Bile duct (tissue), 1 donor: ENCODE results near the gene SUPT16H.

- PRO-cap, result no peak
Observed at GRCh38 chr14:21249475-21250184, 19.6 kb downstream of the HNRNPC start.

DNA sequence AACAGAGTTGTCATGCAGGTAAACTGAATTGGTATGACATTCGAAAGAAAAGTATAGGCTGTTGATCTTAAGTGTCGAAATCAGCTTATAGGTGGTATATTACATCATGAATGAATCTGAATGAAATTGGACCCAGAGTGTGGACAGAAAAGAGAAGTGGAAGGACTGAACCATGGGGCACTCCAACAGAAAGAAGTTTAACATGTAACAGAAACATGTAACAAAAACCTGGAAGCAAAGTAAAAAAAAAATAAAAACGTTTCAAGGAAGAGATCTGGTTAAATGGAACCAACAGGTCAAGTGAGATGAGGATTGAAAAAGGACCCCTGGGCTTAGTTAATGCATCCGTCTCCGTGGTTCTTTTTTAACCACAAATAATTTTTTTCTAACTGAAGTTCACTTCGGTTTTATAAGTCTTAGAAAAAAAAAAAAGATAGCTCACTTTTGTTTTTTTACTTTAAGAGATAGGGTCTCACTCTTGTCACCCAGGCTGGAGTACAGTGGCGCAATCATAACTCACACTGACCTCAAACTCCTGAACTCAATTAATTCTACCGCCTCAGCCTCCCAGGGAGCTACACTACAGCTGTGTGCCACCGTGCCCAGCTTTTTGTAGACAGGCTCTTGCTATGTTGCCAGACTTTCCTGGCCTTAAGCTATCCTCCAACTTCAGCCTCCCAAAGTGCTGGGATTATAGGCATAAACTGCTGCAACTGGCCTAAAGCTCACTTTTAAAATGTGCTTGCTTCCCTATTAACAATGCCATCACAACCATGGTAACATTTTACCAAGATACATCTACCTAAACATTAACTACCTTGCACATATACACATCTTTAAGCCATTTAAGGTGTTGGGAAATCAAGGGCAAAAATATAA is 11.9 kb downstream of the HNRNPC start:
- PRO-cap, result no peak

DNA sequence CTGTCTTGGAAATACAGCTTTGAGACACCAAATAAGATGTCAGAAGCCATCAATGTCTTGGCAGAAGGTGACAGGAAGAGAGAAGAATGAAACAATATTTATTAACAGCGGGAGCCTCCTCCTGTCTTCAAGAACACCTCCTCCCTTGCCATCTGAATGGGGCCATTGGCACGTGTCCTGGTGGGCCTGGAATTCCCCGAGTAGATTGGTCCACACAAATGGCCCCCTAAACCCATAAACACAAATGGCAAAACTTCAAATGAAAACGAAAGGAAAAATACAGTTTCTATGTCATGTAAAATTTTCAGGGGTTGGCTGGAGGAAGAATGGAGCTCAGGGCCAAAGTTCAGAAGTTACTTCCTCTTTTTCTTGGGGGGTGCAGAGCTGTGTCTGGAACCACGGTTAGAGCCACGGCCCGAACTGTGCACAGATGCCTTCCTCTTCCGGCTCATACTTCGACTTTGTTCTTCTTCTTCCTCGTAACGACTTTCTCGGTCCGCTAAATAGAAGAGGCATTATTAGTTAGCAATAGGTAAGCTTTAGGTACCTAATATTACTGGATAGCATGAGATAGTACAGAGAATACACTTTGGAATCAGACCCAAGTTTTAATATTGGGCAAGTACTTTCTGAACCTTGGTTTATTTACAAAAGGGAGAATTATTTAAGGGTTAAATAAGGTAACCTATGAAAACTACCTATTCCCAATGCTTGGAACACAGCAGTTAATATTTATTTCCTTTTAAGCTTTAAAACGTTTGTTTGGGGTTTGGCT is 31.3 kb downstream of the SUPT16H start:
- PRO-cap, result no peak

- PRO-cap, result bidirectional peak, plus-strand start at chr14:21384312, minus-strand start at chr14:21384019
Observed at GRCh38 chr14:21383010-21384139, at the start of gene SUPT16H. Gene SUPT16H, minus strand, starts transcription at chr14:21384019.

DNA sequence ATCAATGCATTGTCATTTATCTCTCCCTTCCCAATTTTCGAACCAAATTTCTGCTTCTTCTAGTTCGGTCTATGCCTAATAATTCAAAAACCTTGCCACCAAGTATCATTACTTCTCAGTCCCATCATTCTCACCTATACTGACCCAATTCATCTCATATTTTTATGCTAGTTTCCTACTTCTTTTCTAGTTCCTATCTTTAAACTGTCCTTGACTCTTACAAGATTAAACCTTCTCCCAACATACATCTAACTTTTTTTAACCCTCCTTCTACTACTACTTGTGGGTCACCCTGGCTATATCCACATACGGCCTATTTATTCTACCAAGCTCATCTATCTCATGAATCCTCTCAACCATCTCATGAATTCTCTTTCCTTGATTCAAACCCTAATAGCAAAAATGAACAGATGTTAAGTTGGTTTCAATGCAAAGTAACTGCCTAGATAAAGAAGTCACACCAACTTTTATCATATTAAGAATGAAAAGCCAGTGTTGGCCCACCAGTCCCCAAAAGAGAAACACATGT is 21.3 kb downstream of the CHD8 start:
- PRO-cap, result no peak

DNA sequence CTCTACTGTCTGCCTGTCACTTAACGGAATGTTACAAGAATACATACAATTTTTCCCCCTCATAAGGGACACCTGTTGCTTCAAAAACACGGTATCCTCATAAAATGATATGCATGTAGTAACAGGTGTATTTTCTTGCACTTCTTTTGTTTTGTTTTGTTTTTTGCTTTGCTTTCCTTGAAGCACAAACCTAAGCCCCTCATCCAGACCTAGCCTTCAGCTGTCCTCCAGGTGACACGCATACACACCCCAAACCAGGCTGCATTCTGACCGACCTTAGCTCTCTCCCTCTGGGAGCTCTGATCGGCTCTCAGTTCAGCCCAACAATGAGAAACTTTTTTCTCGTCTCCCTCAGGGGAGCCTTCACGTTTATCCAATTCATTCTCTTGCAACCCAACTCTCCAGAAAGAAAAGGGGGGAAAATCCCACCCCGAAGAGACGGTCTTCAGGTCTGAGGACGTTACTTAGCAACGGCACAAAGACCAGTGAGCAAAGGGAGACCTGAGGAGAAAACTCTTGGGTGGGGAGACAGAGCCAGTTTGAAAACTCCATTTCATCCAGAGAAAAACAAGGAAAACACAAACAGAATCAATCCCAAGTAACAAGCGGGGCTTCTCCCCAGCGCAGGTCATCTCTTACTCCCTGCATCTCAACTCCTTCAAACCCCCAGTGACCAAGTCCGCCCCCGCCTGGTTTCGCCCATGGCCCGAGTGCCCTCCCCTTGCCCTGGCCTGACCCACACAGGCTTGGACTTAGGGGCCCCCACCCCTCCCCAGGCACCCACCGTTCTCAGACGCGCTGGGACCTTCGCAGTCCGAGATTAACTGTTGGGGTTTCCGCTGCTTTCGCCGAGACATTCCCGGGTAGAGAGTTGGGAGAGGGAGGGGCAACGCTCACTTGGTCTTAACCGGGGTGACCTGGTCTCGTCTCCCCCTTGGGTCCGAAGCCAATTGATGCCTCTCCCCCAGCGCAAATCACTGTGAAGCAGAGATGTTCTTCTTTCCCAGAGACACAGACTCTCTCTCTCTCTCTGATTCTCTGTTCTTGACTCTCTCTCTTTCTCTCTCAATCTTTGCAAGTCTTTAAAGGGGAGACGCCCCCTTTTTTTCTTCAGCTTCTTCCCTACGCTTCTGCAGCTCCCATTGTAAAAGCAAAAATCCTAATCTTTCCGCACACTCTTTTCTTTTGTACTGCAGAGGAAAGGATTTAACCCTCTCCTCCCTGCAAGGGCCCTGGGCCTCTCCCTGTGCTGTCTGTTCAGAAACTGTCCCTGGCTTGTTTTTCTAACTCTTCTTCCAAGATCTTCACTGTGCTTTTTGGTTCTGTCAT is 10.4 kb upstream of the SALL2 start:
- PRO-cap, result no peak

GRCh38 chr14:21723968-21724643 is 50.5 kb upstream of the OR4E1 start:
- PRO-cap, result no peak

GRCh38 chr14:21737071-21737379 is 63.4 kb upstream of the OR4E1 start:
- PRO-cap, result no peak

GRCh38 chr14:21748776-21749238 is 75.2 kb upstream of the OR4E1 start:
- PRO-cap, result no peak

- PRO-cap, result no peak
Observed at GRCh38 chr14:21800232-21800431, 126.5 kb upstream of the OR4E1 start.

- PRO-cap, result unidirectional peak, minus-strand start at chr14:21864468
Observed at GRCh38 chr14:21864276-21864523, 190.6 kb upstream of the OR4E1 start.

GRCh38 chr14:22383320-22384197 is 205.5 kb downstream of the DAD1 start:
- PRO-cap, result no peak

DNA sequence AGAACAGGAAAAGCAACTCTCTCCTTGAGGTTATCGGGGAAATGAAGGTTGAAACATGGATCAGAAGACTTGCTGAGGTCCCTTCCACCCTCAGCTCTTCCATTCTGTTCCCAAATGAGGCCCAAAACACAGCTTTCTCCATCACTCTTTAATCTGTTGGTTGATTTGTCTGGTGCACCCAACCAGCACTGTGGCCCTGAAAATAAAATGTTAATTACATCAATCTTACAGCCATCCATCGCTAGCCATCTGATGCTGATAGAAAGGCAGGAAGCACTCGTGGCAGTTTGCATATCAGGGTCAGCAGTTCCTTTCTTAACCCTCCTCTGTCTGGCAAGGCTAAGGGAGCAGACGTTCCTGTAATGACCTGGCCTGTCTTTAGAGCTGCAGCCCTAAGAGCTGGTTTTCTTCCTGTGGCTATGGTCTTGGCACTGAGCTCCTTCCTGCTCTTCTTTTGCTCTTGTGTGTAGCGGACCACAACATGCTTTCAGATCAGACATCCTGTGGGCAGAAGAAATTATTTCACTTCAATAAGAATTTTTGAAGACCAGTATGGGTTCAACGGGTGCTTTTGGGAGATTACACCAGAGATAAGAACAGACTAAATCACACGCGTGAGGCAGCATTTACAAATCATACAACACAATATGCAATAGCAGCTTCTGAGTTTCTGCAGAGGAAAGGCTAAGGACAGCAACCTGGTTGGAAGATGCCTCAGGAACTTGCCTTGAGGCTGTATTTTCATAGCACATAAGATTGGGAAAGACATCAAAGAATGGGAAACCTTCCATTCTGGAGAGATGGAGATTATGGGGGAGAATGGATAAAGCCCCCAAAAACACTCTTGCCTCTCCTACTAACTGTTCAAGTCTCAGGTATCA is 170.3 kb downstream of the DAD1 start:
- PRO-cap, result no peak

- PRO-cap, result no peak
Observed at GRCh38 chr14:22487964-22488339, 101.1 kb downstream of the DAD1 start.

DNA sequence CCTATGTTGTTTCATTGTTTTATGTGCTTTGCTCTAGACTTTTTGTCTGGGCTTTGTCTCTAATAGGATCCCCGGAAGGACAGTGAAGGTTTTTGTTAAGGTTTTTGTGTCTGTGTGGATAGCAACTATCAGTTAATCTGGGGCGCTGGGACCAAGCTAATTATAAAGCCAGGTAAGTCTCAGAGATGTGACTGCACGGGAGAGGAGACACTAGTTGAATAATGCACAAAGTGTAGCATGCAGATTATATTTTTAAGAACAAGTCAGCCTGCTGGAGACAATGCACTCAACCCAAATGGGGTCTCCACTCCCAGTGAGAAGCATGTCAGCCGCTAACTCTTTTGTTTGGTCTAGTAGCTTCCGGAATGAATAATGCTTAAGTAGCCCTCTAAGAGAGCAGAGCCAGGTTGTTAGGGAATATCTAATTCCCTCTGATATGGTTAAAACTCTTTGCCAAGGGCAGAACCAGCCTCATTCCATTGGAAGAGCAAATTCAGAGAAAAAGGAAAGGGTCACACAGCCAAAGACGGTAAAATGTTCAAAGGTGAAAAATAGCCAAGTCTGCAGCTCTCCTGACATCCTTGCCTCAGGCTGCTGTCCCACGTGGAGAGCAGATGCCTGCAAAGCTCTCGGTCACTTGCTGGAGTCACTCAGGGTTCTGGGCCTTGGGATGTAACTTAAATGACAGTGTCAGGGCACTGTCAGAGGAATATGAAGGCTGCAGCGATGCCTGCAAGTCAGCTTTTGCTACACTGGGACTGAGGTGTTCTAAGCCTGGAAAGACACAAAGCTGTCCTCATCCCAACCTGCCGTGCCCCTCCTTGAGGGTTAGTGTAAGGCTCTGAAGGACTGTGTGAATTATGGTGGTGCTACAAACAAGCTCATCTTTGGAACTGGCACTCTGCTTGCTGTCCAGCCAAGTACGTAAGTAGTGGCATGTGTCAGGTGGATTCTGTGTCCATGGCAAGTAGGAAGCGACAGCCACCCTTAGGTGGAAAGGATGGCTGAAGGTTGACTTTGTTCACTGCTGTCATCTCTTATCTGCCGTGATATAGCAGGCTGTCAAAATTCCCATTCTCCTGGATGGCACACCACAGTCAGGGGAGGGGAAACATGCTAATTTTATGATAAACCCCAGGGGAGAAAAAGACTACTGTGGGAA is 80.2 kb downstream of the DAD1 start:
- PRO-cap, result no peak

- PRO-cap, result no peak
Observed at GRCh38 chr14:22509649-22510389, 79.2 kb downstream of the DAD1 start.

DNA sequence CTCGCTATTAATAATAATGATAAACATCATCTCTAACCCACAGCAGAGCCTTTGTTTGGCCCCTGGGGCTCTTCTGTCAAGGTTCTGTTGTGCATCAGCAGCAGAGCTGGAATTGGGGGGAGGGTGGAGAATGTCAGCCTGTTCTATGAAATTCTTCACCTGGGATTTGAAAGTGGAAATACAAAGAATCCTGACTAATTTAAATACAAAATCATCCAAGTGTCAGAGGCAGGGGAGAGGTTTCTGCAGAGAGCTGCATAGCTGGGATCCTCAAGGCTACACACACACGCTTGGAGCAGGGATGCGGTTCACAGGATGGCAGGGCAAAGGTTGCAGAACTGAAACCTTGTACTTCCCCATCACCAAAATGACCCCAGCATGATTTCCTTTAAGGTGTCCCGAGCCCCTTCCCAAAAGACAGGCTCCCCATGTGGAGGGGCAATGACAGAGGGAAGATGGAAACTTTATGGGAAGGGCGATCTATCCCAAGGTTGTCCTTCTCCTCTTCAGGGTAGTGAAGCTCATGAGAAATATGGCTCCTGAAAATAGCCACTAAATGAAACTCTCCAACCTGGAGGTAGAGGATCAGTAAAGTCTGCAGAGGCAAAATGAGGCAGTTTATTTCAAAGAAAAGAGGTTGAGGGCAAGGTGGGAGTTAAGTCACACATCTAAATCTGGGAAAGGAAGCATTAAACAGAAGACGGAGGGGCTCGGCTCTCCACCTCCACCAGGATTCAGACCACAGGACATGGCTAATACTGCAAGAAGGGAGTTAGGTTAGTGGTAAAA is 71.6 kb downstream of the DAD1 start:
- PRO-cap, result no peak

- PRO-cap, result no peak
Observed at GRCh38 chr14:22549744-22550715, 39.0 kb downstream of the DAD1 start.

GRCh38 chr14:22565659-22566137 is 23.3 kb downstream of the DAD1 start:
- PRO-cap, result no peak

DNA sequence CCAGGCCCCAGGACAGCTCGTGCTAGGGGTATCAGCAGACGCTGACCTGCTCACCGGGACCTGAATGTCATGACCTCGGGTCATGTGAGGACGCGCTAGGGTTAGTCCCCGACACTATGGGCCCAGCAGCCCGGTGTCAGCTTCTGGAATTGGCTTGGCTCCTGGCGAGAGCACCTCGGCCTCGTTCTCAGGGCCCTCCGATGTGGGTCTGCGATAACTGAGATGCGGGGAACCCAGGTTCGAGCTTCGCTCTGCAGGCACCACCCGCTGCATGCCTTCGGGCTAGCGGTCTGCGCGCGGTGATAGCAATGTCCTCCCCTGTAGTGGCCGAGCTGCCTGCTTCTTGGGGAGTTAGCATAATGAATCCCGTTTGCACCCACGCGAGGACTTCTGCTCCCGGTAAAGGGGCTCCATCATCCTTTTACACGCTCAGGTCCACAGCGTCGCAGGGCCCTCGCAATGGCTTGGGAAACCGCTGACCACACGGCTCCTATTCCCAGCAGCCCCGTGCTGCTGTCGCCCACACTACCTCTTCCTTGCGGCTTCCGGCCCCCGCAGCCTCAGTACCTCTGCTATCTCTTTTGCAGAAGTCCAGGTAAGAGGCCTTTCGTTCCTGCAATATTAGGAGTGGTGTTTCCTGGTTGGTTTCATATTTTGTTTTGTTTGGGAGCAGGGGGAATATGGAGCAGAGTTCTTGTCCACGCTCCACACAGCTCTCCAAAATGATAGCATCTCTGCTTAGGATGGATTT is 502 bp downstream of the OXA1L start:
- PRO-cap, result no peak